ENCODE data around the genes ELOB and ZNF75A.

- PRO-cap: no peak
- RAMPAGE, long total RNA: no peak
Measured at GRCh38 chr16:2758739-2759272, 6.4 kb downstream of the SRRM2 start.

- PRO-cap: no peak
- RAMPAGE, long total RNA: no peak
Measured at GRCh38 chr16:2762337-2762812, 9.9 kb downstream of the SRRM2 start.

GRCh38 chr16:2776643-2777456 is at the start of gene ELOB:
Gene ELOB (minus strand): TSS chr16:2777280.
- PRO-cap: bidirectional peak, plus-strand start at chr16:2777399, minus-strand start at chr16:2777274
- RAMPAGE, long total RNA: start-site peak on the minus strand at chr16:2777108-2777310, 12,266 and 8,388 reads in 2 replicates

GRCh38 chr16:2925239-2925770 is 13.6 kb downstream of the FLYWCH1 start:
- PRO-cap: no peak
- RAMPAGE, long total RNA: no peak

- PRO-cap: no peak
- RAMPAGE, long total RNA: no peak
Measured at GRCh38 chr16:2966653-2967296, 2.4 kb upstream of the PAQR4 start.

DNA sequence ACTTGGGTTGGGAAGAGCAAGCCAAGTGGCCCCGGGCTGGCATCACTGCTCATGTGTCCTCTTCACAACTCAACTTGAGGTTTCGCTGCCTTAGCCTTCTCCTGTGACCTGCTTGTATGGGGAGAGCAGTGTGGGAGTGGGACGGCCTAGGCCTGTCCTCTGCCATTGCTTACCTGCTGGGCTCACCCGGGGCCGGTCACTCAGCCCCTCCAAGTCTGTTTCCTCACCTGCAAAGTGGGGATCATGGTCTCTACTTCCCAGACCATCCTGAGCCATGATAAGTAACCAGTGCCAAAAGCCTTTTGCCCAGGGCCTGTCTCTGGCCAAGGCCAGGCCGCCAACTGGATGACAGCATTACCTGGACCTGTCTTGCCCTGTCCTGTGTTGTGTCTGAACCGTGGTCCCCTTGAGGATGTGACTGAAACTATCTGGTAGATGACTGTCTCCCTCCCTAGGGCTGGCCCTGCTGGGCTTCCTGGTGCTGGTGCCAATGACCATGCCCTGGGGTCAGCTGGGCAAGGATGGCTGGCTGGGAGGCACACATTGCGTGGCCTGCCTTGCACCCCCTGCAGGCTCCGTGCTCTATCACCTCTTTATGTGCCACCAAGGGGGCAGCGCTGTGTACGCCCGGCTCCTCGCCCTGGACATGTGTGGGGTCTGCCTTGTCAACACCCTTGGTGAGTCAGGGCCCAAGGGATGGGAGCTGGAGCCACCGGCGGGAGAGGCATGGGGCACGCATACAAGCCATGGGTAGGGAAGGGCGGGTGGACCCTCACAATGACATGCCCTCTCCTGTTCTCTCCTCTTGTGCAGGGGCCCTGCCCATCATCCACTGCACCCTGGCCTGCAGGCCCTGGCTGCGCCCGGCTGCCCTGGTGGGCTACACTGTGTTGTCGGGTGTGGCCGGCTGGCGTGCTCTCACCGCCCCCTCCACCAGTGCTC is 1.8 kb downstream of the PAQR4 start:
- PRO-cap: no peak
- RAMPAGE, long total RNA: no peak

- PRO-cap: no peak
- RAMPAGE, long total RNA: no peak
Measured at GRCh38 chr16:2971900-2973012, 3.1 kb downstream of the PAQR4 start.

GRCh38 chr16:2985746-2986547 is 5.7 kb upstream of the PKMYT1 start:
- PRO-cap: no peak
- RAMPAGE, long total RNA: no peak

GRCh38 chr16:3025797-3026586 is 2.2 kb downstream of the THOC6 start:
- PRO-cap: no peak
- RAMPAGE, long total RNA: no peak

DNA sequence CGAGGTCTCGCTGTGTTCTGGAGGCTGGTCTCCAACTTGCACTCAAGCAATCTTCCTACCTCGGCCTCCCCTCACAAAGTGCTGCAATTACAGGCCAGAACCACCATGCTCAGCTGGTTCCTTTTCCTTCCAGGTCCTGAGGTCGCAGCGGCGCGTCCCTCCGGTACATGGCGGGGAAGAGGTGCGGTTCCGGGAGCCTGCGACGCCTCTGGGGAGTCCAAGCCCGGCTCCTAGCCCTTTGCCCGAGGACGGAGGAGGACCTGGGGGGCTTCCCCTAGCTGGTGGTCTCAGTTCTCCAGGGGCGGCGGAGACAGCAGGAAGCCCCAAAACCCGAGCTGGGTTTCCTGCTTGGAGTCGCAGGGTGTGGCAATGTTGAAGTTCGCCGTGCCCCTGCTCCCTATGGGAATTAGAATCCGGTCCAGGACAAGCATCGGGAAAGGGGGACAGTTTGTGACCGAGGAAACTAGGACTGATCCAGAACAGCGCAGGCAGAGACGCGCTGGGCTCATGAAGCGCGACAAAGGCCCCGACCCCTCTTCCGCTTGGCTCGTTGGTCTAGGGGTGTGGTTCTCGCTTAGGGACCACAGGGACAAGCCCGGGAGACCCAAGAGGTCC is 25.1 kb downstream of the ZNF213 start:
- PRO-cap: no peak
- RAMPAGE, long total RNA: no peak

- PRO-cap: no peak
- RAMPAGE, long total RNA: no peak
Measured at GRCh38 chr16:3188696-3189813, 45.9 kb downstream of the ZNF200 start.

- PRO-cap: no peak
- RAMPAGE, long total RNA: no peak
Measured at GRCh38 chr16:3304850-3306200, at the start of gene ZNF75A. Gene ZNF75A (plus strand): TSS chr16:3305497.

DNA sequence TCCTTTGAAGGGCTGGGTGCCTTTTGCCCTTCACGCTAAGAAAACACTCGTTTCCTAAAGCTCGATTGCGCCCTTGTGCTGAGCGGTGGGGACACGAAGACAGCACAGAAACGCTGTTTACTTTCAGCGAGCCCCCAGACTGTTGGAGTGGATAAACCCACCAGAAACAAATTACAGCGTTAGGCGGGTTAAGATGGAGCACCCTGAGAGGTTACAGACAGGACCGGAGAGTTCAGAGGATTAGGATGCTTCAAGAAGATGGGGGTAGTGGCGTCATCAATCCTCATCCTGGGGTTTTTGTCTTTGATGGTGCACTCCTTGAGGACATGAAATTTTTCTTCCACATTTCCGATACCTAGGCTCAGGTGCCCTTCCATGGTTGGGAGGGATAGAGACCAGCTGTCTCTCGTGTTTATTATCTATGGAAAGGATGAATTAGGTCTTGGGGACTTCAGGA is 9.7 kb downstream of the OR2C1 start:
- PRO-cap: no peak
- RAMPAGE, long total RNA: no peak

- PRO-cap: no peak
- RAMPAGE, long total RNA: no peak
Measured at GRCh38 chr16:3450757-3451464, 7.4 kb downstream of the NAA60 start.

- PRO-cap: no peak
- RAMPAGE, long total RNA: no peak
Measured at GRCh38 chr16:3458944-3459477, 15.5 kb downstream of the NAA60 start.

GRCh38 chr16:3459478-3460402 is 16.3 kb downstream of the NAA60 start:
- PRO-cap: no peak
- RAMPAGE, long total RNA: no peak

DNA sequence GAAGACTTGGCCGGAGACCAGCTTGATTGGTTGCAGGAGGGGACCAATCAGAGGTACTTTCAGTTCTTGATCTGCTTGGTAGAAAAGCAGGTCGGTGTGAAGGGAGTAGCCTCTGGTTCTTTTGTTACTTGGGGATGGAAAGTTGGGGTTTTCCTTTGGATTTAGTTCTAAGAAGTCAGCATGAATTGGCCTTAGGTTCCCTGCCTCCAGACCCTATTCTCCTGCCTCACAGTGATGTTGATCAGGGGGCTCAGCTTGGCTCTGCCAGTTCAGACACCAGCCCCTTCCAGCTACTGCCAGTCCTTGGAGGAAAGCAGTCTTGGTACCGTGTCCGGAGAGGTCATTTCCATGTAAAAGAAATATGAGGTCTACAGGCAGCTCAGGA is 24.7 kb downstream of the NAA60 start:
- PRO-cap: no peak
- RAMPAGE, long total RNA: no peak

DNA sequence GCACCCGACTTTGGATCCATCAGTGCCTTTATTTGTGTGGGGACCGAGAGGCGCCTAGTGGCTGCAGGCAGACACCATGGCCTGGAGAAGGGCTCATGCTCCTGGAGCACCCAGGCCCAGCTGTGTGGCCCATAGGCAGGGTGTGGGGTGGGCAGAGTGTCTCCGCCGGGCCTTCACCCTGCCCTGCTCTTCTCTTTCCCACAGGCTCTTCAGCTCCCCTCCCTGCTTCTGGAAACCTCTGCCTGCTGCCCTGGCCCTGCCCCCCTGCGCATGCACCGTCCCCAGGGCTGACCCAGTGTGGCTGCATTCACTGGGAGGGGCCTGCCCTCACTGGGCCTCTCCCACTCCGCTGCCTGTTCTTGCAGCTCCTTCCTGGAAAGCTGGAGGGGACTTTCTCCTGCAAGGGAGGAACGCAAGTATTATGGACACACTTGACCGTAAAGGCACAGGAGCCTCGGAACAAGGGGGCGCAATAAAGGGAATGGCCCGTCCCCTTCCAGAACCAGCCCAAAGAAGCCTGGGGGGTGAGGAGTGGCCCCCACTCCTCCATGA is 9.9 kb downstream of the C16orf90 start:
- PRO-cap: no peak
- RAMPAGE, long total RNA: no peak

- PRO-cap: no peak
- RAMPAGE, long total RNA: no peak
Measured at GRCh38 chr16:3496297-3496955, 1.1 kb upstream of the C16orf90 start.

DNA sequence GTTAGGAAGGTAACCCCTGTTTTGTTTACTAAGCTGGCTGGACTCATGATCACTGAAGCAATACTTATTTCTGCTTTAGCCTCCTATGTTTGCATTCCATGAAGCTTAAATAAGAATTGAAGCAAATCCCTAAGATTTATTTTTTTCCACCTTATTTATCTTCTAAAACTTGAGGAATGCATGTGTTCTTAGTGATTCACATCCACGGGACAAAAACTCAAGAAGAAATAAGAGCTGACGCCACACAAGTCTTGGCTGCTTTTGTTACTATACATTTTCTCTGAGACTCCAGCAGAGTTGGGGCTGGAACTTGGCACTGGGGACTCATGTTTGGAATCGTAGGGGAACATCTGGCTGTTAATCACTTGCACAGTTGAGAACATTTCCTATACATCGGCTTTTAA is 35.5 kb downstream of the CLUAP1 start:
- PRO-cap: no peak
- RAMPAGE, long total RNA: no peak